GM19239 (cell line): ENCODE results near the genes ALG2 and SEC61B.

DNA sequence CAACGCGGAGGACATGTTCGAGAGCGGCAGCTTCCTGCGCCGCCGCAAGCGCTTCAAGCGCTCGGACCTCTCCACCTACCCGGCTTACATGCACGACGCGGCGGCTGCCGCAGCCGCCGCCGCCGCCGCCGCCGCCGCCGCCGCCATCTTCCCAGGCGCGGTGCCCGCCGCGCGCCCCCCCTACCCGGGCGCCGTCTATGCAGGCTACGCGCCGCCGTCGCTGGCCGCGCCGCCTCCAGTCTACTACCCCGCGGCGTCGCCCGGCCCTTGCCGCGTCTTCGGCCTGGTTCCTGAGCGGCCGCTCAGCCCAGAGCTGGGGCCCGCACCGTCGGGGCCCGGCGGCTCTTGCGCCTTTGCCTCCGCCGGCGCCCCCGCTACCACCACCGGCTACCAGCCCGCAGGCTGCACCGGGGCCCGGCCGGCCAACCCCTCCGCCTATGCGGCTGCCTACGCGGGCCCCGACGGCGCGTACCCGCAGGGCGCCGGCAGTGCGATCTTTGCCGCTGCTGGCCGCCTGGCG lies 1.3 kb downstream of the FOXE1 start:
- RRBS, result 15% methylated on average over 42 of the region's 83 CpGs

DNA sequence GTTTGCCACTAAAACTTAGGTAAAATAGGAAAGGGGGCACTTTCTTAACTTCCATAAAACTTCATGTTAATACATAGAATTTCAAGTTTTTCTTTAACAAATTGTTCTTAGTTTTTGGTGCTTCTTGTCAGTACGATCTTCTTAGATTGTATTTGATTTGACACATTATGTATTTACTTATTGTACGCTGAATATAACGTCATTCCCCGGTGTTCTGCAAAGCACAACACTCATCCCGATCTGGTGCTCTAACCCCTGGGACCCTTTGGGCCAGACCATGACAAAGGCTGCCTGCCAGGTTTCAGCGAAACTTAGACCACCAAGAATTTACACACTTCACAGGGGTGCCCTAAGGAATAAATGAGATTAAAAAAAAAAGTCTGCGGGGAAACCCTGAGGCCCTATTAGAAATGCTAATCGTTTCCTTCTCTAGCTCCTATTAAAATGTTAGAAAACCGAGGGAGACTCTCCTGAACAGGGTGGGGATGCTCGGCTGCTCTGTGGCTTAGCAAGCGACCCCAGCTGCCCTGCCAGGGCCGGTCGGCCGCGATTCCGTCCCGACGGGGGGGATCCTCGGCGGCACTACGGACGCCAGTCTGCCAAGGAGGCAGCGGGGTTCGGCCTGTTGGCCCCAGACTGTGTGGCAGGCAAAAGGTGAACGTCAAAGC lies 843 bp upstream of the ANP32B start:
- RRBS, result no CpG with 5 or more reads among the region's 25 CpGs

GRCh38 chr9:98012371-98012717 lies 29.2 kb downstream of the ANP32B start:
- RRBS, result no CpG with 5 or more reads among the region's 2 CpGs

- RRBS, result no CpG with 5 or more reads among the region's 17 CpGs
Observed at GRCh38 chr9:98080840-98081930, 24.7 kb downstream of the NANS start.

DNA sequence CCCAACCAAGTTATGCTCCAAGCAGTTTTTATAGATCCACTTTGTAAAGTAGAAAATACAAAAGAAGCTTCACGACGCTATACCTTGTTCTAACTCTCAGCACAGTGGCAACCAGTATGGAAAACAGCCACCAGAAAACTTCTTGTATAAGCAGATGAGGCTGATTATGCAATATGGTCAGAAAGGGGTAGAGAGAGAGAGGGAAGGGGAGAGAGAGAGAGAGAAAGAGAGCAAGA lies 14.8 kb downstream of the TRIM14 start:
- RRBS, result no CpG with 5 or more reads among the region's 2 CpGs

DNA sequence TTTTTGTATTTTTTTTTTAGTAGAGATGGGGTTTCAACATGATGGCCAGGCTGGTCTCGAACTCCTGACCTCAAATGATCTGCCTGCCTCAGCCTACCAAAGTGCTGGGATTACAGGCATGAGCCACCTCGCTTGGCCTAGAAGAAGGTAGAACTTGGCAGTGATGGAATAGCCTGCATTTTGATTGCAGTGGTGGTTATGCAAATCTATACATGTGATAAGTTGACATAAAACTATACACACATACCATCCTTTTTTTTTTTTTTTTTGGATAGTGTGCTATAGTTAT lies 11.2 kb downstream of the TRIM14 start:
- RRBS, result no CpG with 5 or more reads among the region's 2 CpGs

DNA sequence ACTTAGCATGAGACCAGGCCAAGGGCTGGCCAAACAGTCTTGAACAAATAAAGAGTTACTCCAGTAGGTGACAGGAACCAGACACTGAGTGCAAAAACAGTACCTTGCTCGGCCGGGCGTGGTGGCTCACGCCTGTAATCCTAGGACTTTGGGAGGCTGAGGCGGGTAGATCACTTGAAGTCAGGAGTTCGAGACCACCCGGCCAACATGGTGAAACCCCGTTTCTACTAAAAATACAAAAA lies 25.0 kb downstream of the TBC1D2 start:
- RRBS, result no CpG with 5 or more reads among the region's 8 CpGs

DNA sequence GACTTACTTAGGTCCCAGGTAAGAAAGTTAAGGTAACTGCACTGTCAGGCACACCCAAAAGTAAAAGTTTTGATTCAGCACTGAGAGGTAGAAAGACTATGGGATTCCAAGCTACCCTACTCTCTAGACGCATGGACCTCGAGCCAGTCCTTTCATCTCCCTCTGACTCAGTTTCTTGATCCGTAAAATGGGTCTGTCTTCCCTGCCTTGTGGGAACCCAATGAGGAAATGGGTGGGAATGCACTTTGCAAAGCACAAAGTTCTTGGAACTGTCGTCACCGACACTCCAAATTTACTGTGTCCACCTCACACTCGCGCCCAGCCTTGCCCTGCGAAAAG lies 692 bp downstream of the TBC1D2 start:
- RRBS, result no CpG with 5 or more reads among the region's 8 CpGs

GRCh38 chr9:98375084-98375658 lies 119.7 kb upstream of the TBC1D2 start:
- RRBS, result no CpG with 5 or more reads among the region's 3 CpGs

GRCh38 chr9:98781938-98782387 lies 14.4 kb downstream of the ANKS6 start:
- RRBS, result no CpG with 5 or more reads among the region's 8 CpGs

- RRBS, result no CpG with 5 or more reads among the region's 5 CpGs
Observed at GRCh38 chr9:98810810-98811721, 3.6 kb downstream of the GALNT12 start.

- RRBS, result no CpG with 5 or more reads among the region's 9 CpGs
Observed at GRCh38 chr9:98832909-98833761, 25.7 kb downstream of the GALNT12 start.

GRCh38 chr9:98953837-98954162 lies 10.1 kb downstream of the COL15A1 start:
- RRBS, result no CpG with 5 or more reads among the region's 2 CpGs

GRCh38 chr9:98955201-98955645 lies 11.5 kb downstream of the COL15A1 start:
- RRBS, result no CpG with 5 or more reads among the region's 3 CpGs

GRCh38 chr9:99072686-99073009 lies 32.3 kb upstream of the TGFBR1 start:
- RRBS, result no CpG with 5 or more reads among the region's 5 CpGs

DNA sequence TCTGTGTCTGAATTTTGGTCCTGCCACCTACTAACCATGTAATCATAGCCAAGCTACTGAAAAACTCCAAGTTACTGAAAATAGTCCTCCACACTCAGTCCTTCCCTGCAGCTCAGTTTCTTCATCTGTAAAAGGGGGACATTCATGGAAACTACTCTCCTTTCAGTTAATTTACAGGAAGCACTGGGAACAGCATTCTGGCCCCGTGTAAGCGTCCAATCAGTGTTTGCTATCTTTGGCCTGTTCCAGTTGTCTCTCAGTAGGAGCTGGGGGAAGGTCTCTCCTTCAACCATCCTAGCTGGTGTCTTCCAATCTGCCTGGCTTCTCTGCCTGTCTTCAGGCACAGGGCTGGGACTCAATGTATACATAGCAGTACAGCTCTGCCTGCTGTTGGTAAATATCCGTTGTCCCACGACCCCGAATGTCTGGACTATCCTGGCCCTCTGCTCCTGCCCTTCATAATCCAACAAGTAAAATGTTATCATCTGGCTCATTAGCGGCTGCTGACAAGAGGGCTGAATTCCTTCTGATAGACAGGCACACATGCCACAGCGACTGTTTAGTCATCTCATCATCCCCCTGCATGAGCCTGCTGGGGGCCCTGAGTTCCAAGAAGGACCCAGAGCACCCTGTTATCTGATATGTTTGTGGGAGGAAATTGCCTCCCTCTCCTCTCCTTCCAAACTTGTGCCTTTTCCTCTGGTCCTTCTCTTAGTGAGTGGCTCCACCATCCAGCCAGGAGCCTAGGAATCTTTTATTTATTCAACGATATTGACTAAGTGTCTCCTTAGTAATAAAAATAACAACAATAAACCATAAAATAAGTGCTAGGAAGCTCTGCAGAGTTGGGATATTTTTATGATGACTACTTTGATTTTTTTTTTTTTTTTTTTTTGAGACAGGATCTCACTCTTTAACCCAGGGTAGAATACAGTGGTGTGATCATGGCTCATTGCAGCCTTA lies 29.6 kb upstream of the TGFBR1 start:
- RRBS, result no CpG with 5 or more reads among the region's 8 CpGs

- RRBS, result no CpG with 5 or more reads among the region's 9 CpGs
Observed at GRCh38 chr9:99132410-99132838, 27.5 kb downstream of the TGFBR1 start.

- RRBS, result no CpG with 5 or more reads among the region's 89 CpGs
Observed at GRCh38 chr9:99220852-99222123, at the start of gene ALG2. Gene ALG2 (minus strand): TSS chr9:99221942.

GRCh38 chr9:99222124-99223020 lies at the start of gene SEC61B:
Gene SEC61B (plus strand): TSS chr9:99222282.
- RRBS, result no CpG with 5 or more reads among the region's 42 CpGs

- RRBS, result 67% methylated on average over 1 of the region's 13 CpGs
Observed at GRCh38 chr9:99359155-99359920, 137.3 kb downstream of the SEC61B start.